Smooth muscle cell (in vitro differentiated cells): ENCODE results near the gene PRLH.

- RAMPAGE, long total RNA, result no peak
Measured at GRCh38 chr2:235792529-235793193, 298.8 kb downstream of the AGAP1 start.

DNA sequence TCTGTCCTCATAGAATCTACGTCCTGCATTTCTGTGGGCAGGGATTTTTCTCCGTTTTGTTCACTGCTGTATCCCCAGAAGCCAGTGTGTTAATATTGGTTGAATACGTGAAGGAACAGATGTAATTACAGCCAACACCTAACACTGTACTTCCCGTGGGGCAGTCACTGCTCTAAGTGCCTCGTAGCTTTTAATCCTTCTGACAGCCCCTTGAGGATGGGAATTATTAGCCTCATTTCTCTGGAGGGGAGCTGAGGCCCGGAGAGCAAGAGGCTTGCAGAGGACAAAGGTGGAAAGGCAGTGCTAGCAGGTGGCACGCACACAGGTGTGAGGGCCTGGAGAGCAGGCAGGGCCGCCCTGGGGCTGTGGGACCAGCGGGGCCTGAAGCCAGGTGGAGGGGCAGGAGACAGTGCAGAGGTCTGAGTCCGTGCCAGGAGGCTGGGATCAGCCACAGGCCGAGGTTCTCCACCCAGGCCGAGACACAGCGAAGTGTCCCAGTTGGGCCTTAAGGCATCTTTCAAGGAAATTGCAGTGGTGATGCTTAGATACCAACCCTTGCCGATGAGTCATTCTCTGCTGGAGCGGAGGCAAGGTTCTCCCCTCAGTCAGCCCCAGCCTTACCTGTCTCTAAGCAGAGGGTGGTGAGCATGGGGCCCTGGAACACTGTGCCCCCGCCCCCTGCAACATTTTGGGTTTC lies 122.8 kb downstream of the GBX2 start:
- RAMPAGE, long total RNA, result no peak

DNA sequence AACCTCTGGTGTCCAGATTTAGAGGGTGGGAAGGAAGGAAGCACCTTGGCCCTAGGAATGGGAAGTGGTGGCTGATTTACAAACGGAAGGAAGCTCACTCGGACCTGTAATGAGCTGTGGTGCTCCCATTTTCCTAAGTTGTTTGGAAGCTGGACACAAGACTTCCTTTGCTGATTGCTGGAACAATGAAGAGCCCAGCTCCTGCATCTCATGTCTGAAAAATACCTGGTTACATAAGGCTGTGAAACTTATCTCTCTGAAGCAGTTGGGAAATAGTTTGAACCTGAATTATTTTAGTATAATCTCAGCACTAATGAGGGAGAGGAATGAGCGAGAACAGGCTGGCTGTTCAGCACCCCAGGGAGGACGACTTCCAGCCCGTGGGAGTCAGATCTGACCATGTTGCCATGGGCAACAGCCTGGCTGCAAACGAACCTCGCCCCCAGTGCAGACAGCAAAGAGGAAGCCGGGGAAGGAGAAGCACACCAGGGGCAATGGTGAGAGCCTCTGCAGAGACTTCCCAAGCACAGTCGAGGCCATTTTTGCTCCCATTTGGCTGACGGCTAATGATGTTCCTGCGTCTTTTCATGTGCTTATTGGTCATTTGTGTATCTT lies 74.5 kb upstream of the ASB18 start:
- RAMPAGE, long total RNA, result no peak

- RAMPAGE, long total RNA, result no peak
Measured at GRCh38 chr2:236732700-236733123, 163.1 kb downstream of the ACKR3 start.

- RAMPAGE, long total RNA, result no peak
Measured at GRCh38 chr2:236769881-236770654, 200.4 kb downstream of the ACKR3 start.

DNA sequence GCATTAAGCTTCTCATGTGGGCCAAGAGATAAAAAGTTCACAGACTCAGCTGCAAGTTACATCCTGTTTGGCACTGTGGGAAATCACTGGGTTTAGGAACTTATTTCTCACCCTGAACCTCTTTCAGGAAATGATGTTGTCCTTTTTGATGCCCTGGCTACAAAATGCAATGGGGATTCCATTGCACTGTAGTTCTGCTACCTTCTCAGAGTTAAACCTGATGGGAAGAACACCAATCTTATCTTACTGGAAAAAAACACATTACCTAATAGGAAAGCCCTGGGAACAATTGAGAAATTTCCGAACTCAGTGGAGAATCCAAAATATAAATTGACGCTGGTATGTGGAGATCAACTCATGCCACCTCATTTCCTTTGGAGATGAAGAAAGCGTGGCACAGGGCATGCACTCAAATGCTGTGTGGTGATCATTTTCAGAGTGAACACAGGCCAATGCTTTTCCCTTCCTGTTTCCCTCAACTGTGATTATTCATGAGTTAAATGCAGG lies 252.0 kb upstream of the COPS8 start:
- RAMPAGE, long total RNA, result no peak

GRCh38 chr2:236871443-236872588 lies 213.9 kb upstream of the COPS8 start:
- RAMPAGE, long total RNA, result no peak

- RAMPAGE, long total RNA, result no peak
Measured at GRCh38 chr2:236975700-236976136, 110.0 kb upstream of the COPS8 start.

- RAMPAGE, long total RNA, result no peak
Measured at GRCh38 chr2:236976379-236977013, 109.2 kb upstream of the COPS8 start.

GRCh38 chr2:237161045-237161795 lies 75.5 kb downstream of the COPS8 start:
- RAMPAGE, long total RNA, result no peak

DNA sequence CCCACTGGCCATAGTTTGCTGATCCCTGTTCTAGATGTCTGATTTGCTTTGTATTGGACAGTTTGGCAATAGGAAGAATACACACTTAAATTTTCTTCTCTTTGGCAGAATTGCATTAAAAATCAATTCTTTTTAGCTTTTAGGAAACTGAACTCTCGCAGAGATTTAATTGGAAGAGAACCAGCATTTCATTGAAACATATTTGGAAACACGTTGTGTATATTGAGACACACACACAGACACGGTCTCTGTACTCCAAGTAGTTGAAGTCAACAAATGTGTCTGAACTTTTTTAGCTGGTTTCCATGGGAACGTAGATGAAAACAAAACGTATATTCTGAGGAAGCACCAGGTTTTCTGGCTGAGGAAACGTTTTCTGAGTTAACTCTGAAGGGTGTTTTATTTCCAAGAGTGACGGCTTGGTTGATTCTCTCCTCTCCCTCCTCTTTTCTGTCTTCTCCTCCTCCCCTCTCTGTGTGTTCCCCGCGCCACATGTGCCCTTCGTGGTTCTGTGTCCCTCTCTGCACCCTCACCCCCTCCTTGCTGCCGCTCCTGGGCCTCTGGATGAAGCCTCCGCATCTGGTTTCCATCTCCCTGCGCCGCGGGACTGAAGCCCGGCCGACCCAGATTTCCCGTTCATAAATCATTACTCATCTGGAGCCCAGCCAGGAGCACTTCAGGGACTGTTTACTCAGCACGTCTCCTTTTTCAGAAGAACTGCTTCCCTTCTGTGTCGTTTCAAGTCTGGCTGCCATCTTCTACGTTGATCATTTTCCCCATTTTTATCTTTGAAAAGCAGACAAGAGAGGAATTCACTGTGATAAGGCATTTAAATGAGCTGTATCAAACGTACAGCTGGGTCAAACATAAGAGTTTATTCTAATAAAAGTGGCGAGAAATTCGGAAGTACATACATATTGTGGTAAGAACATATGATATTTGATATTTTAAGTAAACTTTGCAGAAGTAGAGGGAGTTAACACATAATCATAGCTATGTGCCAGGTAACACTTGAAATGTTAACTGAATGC lies 122.7 kb downstream of the COL6A3 start:
- RAMPAGE, long total RNA, result no peak

DNA sequence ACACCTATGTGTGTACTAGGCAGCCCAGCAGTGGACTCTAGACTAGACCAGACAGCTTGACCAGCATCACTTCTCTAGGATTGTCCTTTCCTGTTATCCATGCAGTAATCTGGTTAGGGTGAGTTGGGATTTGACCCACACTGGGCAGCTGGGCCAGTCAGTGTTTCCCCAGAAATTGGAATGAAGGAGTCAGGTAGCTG lies 117.7 kb downstream of the COL6A3 start:
- RAMPAGE, long total RNA, result no peak

GRCh38 chr2:237310349-237310655 lies 103.7 kb downstream of the COL6A3 start:
- RAMPAGE, long total RNA, result no peak

DNA sequence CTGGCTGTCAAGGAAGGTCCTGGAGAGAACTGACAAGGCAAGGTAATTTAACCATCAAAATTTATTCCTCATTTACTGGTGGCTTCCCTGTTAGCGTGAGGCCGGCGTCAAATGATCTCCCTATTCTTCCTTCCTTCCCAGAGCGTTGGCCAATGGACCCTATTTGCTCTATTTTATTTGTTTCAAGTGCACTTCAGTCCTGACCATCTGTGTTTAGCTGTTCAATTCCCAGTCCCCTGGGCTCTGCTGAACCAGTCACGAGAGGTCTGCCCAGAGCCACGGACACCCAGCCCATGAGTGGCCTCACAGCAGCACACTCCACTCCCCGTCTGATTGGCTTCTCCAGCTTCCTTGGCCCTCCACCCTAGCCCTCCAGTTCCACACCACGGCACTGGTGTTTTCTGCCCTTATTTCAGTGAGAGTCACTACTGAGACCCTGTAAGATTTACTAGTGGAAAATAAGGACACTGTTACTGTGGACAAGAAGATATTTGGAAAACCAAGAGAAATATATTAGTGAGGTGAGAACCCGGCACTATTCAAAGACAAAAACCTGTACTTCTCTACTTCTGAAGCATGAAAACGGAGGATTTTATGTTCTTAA lies 86.7 kb downstream of the COL6A3 start:
- RAMPAGE, long total RNA, result no peak

DNA sequence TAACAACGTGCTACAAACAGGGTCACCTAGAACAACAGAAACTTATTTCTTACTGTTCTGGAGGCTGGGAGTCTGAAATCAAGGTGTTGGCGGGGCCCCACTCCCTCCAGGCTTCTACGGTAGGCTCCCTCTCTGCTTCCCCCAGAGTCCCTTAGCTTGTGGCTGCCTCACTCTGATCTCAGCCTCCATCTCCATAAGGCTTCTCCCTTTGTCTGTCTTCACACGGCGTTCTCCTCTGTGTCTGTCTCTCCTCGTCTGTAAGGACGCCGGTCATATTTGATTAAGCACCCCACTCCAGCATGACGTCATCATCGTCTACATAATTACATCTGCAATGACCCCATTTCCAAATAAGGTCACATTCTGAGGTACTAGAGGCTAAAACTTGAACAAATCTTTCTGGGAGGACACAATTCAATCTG lies 8.3 kb upstream of the COL6A3 start:
- RAMPAGE, long total RNA, result no peak

DNA sequence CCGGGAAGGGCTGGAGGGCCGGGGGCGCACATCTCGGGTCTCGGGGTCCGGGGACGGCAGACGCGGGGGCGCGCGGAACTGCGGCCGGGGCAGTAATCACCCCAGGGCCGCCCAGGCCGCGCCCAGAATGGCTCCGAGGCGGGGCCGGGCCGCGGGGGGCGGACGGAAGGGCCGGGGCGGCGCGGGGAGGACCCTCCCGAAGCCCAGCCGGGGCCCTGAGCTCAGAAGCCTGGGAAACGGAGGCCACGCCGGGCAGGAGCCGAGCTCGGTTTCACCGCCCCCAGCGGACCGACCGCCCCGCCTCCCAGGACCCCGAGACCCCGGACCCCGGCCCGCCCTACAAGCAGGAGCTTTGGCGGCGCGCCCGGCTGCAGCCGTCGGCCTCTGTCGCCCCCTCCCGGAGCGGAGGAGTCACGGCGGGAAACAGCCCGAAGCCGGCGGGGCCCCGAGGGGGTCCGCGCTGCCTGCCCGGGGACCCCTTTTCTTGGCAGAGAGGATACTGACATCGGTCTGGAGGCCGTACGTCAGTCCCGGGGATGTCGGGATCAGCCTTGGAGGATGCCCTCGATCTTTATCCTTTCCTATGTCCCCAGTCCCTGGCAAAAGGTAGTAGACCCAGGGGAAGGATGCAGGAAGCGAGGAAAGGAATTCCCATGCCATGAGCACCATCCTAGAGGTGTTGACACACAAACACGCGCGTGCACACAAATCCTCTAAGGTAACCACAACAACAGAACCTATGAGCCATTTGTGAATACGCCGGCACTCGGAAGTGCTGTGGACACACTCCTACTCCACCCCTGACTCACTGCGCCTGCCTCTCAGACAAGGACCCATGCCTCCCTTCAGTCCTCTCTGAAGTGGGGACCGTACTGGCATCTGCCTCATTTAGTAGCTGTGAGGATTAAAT lies 11.6 kb upstream of the MLPH start:
- RAMPAGE, long total RNA, result no peak

GRCh38 chr2:237483316-237483852 lies 3.7 kb upstream of the MLPH start:
- RAMPAGE, long total RNA, result no peak

- RAMPAGE, long total RNA, result no peak
Measured at GRCh38 chr2:237496999-237497403, 9.9 kb downstream of the MLPH start.

DNA sequence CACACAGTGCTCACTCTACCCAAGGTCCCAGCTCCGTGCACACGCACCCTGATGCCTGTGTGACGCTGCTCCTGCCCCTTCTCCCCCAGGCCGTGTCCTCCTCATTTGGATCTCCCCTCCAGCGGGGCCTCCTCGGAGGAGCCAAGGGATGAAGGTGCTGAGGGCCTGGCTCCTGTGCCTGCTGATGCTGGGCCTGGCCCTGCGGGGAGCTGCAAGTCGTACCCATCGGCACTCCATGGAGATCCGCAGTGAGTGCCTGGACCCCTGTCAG lies at the start of gene PRLH:
PRLH (plus strand) TSS at position 149 of the 271 bp plus-strand sequence.
- RAMPAGE, long total RNA, result no peak

DNA sequence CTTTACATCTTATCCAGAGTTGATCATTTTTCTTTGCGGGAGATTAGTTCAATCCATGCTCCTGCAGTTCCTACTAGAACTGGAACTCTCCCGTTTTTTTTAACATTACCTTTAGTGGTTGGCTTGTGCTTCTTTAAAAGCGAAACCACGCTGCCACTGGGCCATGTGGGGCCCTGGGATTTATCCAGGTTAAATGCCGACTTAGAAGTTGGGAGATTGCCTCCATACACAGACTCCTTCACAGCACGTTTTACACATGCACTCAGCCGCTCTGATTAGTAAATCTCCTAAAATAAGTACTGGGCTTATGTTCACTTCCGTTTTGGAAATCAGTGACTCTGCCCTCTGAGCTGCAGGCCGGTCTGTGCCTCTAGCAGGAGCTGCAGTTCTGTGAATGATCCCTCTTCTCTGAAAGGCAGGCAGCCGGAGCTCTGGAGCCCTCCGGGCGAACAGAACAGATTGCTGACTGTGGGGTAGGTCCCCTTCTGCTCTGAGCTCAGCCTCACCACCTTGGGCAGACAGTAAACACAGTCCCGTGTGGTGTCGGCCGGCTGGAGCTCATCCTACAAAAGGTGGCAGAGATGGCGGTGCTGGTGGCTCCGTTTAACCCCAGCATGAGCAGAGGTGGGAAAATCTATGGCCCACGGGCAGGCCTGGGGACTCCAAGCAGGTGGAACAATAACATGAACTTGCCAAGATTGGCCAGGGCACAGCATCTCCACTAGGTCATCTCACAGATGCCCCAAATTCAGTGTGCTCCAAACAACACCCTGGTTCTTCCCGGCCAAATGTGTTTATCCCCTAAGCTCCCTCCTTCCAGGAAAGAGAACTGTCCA lies 9.8 kb upstream of the RAB17 start:
- RAMPAGE, long total RNA, result no peak